Placental epithelial cell (primary cell): ENCODE results near the genes NEK1 and SCRG1.

GRCh38 chr4:169179550-169180196, 91.1 kb downstream of the SH3RF1 start:
- CAGE, long polyA plus RNA = no peak

GRCh38 chr4:169256902-169257295, 13.9 kb downstream of the SH3RF1 start:
- CAGE, long polyA plus RNA = no peak

GRCh38 chr4:169268045-169268543, 2.7 kb downstream of the SH3RF1 start:
- CAGE, long polyA plus RNA = no peak

GRCh38 chr4:169271460-169271853, 701 bp upstream of the SH3RF1 start:
- CAGE, long polyA plus RNA = no peak

DNA sequence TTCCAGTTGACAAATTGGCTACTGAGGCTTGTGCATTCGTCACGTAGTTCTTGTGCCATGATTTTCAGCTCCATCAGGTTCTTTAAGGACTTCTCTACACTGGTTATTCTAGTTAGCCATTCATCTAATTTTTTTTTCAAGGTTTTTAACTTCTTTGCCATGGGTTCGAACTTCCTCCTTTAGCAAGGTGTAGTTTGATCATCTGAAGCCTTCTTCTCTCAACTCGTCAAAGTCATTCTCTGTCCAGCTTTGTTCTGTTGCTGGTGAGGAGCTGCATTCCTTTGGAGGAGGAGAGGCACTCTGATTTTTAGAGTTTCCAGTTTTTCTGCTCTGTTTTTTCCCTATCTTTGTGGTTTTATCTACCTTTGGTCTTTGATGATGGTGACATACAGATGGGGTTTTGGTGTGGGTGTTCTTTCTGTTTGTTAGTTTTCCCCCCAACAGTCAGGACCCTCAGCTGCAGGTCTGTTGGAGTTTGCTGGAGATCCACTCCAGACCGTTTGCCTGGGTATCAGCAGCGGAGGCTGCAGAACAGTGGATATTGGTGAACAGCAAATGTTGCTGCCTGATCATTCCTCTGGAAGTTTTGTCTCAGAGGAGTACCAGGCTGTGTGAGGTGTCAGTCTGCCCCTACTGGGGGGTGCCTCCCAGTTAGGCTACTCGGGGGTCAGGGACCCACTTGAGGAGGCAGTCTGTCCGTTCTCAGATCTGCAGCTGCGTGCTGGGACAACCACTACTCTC, 113.0 kb downstream of the NEK1 start:
- CAGE, long polyA plus RNA = no peak

GRCh38 chr4:169611656-169613002, at the start of gene NEK1:
NEK1 (minus strand) TSS chr4:169612583.
- CAGE, long polyA plus RNA = no peak

- CAGE, long polyA plus RNA = no peak
Measured at GRCh38 chr4:169619367-169620288, 750 bp upstream of the CLCN3 start.

DNA sequence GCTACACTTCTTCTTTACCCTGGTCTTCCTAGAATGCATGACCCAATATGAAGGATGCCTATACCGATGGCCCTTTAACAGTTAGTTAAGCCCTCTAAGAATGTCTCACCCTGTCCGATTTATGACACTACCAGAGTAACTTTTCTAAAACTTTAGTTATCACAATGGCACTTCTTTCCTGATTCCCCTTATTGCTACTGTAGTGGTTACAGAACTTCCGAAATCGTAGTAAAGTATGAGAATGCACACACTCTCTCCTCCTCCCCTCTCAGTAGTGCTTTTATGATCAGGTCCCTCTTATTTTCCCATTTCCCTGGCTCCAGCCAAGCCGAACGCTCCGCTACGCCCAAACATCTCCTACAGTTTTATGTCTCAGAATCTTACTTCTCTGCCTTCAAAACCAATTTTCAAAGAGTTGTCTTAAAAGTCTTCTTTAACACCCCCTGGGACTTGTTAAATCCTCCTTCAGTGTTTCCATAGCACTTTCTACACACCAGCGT, 795 bp downstream of the HPF1 start:
- CAGE, long polyA plus RNA = no peak

DNA sequence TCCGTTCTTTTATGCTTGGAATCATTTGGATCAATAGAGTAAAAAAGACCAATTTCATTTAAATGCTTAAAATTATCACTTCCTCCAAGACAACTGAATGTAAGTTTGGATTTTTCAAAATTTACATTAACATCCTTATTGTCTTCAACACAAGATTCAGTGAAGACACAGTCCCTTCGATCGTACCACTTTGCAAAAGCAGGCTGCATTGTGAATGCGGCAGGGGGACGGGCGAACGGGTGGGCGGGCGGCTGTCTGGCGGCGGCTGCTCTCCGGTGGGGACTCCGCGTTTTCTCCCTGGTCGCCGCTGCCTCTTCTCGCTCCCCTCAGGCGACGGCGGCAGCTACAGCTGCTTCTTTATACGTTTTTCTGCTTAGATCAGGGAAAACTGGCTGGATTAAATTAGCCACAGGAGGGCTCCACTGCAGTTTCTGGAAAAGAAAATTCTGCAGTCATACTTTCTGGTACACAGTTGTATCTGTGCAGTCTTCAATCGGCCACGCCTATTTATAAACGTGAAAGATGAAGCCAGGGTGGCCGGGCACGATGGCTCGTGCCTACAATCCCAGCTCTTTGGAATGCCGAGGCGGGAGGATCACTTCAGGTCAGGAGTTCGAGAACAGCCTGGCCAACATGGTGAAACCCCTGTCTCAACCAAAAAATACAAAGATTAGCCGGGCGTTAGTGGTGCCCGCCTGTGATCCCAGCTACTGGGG, 33.9 kb upstream of the HPF1 start:
- CAGE, long polyA plus RNA = no peak

DNA sequence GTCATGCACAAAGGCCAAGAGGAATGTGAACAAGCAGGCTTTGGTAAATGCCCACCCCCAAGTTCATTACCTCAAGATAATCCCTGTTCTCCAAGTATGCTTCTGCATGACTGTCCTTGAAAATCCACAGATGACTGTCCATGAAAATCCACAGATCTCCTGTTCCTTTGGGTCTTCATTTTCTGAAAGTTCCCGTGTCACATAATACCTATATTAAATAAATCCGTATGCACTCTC, 83.6 kb downstream of the MFAP3L start:
- CAGE, long polyA plus RNA = no peak

DNA sequence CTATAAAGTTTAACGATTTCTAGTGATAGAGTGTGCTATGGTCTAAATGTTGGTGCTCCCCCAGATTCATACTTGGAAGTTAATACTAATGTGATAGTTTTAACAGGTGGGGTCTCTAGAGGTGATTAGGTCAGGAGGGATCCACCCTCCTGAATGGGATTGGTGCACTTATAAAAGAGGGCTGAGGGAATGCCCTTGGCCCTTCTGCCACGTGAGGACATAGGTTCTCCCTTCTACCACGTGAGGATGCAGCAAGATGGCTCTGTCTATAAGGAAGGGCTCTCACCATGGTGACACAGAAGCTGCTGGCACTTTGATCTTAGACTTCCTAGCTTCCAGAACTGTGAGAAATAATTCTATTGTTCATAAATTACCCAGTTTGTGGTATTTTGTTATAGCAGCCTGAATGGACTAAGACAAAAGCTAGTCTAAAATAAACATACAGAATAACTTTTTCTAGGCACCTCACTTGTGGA, 1.1 kb downstream of the AADAT start:
- CAGE, long polyA plus RNA = no peak

GRCh38 chr4:170091461-170091776, 1.7 kb upstream of the AADAT start:
- CAGE, long polyA plus RNA = no peak

- CAGE, long polyA plus RNA = no peak
Measured at GRCh38 chr4:171080102-171080355, 733.2 kb upstream of the GALNTL6 start.

GRCh38 chr4:173185705-173186344, 17.2 kb downstream of the GALNT7 start:
- CAGE, long polyA plus RNA = no peak

DNA sequence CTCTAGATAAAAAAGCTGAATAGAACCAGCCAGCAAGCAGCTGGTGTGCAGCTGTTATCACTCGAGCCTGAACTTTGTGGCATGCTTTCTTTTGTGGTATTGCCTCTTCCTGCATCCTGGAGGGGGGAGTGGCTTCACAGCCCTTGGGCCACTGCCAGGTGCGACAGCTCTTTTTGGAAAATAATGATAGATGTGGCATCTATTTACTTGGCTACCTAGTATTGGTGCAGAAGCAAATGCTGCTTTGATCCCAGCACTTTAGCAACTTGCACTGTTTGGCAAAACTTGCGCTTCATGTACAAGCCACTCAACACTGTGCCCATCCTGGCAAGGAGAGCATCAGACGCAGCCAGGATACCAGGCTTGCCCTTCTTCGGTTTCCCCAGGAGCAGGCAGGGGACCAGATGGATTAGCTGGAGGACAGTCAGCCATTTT, 69.4 kb downstream of the HMGB2 start:
- CAGE, long polyA plus RNA = no peak

DNA sequence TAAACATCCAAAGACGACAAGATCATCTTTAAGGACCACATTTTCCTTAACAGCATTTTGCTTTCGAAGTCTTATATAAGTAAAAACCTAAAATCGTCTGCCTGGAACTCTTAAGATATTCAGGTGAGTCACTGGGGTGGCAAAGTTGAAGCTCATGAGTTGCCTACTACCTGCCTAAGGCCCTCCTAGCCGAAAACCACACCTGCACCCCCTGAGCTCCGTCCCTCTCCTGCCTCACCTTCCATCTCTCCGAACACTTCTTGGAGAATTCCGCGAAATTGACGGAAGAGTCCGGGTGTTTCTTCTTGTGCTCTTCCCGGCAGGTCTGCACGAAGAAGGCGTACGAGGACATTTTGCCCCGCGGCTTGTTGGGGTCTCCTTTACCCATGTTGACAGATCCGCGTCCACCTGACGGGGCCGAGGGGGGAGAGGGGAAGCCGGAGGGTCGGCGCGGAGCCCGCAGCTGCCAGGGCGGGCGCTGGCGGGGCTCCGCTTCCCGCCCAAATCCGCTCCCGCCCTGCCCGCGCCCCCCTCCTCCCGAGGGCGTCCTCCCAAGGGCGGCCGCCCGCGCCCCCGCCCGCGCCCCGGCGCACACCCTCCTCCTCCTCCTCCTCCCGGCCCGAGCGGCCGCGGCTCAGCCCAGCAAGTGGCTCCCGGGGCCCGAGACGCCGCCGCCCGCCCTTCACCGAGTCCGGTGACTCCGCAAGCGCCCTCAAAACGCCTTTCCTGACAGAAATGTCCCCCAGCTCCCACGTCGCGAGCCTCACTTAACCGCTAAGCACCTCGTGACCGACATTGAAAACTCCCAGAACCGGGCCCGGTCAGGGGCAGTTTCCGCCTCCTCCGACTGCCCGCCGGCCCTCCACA, 663 bp downstream of the HMGB2 start:
- CAGE, long polyA plus RNA = no peak

DNA sequence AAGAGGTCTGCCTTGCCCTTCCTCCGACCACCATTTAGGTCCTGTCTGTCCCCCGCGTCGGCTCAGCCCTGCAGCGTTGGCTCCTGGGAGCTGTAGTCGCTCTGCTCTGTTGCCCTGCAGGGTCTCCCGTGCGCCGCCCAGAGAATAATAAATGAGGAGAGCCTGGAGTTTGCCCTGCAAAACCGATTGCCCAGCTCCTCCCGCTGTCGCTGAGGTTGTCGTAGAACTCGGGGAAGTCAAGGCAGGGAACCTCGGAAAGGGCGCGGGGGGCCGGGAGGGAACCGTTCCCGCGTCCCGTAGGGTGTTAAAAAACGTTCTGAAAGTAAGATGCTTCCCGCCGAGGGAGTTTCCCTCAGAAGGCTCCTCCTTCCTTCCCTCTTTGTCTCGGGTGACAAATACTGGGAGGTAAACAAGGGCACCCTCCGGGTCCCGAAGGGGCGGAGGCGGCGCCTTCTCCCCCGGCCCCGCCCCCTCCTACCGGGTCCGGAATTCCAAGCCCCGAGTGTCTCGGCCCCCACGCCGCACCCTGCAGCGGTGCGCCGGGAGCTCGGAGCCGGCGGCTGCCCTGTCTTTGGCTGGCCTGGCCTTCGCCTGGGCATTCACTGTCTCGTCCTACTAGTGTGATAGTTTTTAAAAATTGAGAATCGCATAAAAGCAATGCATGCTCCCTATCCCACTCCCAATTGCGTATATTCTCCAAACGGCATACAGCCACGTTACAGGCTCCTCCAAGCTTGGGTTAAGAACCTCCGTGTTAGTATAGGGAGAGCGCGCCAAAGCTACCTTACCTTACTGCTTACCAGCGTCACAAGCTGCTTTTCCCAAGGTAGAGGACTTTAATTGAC, 893 bp upstream of the HMGB2 start:
- CAGE, long polyA plus RNA = no peak

DNA sequence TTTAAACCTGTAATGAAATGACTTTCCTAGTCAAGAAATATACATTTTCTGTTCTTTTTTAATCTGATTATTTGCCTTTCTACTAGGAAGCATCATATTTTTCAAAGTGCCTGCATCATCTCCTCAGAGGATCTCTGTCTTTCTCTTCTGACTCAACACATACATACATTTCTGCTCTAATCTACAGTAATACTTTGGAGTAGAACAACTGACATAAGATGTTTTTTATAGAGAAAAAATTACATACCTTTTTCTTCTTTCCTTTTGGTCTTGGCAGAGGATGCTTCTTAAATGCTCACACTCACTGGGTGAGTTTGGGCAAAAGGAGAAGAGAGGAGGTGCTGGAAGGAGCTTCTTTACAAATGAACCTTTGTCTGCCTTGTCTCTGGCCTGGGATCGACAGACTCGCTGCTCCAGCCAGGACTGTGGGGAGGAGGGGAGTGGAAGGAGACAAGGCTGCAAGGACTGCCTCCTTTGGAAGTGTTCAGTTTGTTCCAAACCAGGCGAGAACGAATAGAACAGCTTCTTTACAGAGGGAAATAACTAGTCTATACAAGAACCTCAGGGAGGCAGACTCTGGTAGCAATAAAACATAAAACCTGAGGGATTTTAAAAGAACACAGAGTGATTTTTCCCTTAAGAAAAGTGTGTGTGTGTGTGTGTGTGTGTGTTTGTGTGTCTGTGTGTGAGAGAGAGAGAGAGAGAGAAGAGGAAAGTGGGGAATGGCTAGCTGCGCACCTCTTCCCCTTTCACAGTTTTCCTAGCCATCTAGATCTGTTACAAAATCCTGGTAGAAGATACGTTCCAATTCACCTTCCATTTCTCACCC, at the start of gene SCRG1:
Gene SCRG1, minus strand, starts transcription at position 296 of the 829 bp plus-strand sequence.
- CAGE, long polyA plus RNA = no peak

DNA sequence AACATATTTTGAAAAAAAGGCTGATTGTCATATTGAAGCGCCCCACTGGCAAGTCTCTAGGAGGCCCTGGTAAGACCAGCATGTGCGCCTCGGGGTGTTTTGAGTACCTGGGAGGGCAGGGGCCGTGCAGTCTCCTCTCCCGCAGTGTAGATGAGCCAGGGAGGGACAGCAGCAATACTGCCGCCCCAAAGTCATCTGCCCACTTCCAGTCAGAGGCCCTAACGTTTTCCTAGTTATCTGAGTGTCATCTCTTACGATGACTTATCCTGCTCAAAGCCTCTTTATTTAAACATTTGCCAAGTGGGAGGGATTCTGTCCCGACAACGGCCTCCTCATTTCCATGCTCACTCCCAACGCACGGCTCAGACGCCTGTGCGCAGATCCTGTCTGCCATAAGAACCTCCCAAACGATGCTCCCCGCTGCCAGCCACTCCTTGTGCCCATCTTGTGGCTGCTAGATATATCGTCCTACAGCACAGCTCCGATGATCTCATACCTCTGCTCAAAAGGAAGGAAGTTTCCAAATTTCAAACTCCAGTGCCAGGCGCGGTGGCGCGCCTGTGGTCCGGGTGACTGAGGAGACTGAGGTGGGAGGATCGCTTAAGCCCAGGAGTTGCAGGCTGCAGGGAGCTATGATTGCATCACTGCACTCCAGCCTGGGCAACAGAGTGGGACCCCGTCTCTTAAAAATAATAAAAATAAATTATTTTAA, 17.2 kb upstream of the SCRG1 start:
- CAGE, long polyA plus RNA = no peak

DNA sequence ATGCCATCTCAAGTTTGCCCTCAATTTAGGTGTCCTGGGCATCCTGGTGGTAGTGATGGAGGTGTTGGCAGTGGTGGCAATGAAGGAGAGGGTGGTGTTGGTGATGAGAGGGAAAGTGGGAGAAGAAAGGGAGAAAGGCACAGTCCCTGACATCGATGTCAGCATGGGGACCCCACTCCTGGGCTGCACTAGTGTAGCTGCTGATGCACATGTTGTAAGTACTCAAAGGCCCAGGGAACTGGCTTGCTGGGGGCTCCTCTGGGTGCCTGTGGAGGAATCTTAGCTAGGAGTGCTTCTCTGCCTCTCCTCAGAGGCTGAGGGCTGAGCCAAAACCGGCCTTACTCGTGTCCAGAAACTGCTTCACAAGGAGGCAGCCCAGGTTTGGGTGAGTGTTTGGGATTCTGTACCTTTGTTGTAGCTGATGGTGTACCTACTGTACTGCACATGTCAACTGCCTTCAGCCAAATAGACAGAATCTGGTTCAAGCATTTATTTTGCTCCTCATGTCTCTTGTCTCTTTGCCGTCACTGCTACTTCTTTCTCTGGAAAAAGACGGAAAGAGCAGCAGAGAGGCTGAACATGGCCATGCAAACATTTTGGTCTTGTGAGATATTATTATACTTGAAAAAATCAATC, 3.1 kb upstream of the HAND2 start:
- CAGE, long polyA plus RNA = no peak